ENCODE data around the genes BPIFC and ISX.

DNA sequence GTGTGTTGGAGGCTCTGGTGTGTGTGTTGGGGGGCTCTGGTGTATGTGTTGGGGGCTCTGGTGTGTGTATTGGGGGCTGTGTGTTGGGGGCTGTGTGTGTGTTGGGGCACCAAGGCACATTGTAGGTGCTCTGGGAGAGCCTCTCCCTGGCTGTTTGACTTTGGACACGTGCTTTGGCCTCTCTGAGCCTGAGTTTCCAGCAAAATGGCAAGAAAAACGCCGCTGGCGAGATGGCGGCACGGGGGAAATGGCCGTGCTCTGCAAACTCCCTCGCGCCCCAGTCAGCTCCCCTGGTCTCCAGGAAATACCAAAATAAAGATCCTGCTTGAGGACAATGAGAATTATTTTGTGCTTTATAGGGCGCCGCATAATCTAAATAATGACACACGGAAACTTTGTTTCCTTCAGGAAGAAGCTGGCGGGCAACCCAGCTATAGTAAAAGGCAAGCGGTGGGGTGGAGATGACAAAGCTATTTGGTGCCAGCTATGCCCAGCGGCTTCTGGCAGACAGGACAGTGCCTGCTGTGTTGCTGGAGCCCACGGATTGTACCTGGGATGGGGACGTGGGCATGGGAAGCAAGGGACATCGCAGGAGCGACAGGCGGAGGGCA lies 26.4 kb upstream of the RFPL3 start:
- RRBS, result no CpG with 5 or more reads among the region's 20 CpGs

DNA sequence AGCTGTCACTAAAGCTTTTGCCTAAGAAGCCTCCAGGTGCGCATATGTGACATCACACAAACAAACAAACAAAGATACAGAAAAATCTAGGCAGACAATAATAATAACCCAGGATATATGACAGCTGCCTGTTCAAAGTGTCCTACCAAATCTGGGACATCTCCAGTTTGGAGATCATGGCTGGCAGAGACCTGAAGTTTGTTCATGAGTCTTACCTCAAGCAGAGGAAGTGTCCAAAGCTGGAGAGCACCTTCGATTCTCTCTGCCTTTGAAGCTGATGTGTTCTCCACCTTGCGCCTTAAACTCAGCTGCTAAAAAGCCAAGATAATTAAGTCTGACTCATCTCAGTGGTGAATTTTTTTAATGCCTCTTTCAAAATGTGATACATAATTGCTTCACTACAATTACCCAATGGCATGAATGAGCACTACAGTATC lies at the start of gene BPIFC:
Gene BPIFC (minus strand): TSS at position 288 of the 437 bp plus-strand sequence.
- RRBS, result no CpG with 5 or more reads among the region's 3 CpGs

DNA sequence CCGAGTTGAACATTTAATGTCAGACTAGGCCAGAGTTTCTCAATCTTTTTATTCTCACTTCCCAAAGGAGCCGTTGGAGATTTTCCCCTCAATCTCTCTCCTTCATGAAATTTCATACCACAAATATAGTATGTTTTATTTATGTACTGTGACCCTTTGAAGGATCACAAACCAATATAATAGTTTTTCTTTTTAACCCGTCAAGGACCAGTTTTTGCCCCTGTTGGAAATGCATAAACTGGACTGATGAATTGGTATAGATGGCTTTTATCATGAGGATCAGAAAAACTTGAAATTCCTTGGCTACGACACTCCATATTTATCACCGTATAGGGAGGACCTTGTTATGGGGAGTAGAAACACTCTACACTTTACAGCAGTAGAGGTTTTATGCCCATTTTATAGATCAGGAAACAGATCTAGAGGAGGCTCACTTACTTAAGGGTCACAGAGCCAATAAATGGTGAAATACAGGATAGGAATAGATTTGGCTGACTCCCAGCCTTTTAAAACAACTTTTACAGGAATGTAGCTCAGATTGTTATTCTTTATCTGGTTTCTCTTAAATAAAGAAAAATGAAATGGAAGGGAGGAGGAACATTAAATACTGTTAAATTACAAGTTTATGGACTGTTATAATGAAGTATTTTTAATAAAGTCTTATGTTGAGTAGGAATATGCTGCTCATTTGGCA lies 14.6 kb downstream of the FBXO7 start:
- RRBS, result no CpG with 5 or more reads among the region's 5 CpGs

GRCh38 chr22:32528764-32529713 lies 54.4 kb downstream of the FBXO7 start:
- RRBS, result no CpG with 5 or more reads among the region's 24 CpGs

DNA sequence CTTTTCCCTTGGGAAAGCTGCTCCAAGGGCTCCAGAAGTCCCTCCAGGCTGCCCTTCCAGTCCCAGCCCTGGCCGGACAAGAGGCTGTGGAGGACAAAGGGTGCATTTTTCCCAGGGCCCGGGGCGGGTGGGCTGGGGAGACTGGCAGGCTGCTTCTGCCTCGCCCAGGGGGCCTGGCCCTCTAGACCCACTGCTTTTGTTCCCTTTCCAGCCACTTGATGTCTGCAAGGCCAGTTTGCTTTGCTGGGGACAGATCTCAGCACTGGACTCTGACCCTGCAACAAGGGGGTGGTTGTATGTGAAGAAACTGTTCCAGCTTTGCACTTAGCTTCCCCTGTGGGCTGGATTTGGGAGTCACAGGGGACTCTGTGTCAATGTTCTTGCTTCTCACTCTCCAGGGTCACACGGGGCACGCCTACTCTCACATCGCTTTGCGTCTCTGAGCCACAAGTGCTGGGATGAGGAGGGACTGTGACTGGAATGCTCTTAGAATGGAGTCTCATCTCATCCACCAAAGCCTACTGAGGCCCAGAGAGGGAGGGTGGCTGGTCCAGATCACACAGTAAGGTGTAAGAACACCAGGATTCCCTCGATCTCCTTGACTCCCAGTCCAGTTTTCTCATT lies 59.8 kb downstream of the FBXO7 start:
- RRBS, result no CpG with 5 or more reads among the region's 9 CpGs

DNA sequence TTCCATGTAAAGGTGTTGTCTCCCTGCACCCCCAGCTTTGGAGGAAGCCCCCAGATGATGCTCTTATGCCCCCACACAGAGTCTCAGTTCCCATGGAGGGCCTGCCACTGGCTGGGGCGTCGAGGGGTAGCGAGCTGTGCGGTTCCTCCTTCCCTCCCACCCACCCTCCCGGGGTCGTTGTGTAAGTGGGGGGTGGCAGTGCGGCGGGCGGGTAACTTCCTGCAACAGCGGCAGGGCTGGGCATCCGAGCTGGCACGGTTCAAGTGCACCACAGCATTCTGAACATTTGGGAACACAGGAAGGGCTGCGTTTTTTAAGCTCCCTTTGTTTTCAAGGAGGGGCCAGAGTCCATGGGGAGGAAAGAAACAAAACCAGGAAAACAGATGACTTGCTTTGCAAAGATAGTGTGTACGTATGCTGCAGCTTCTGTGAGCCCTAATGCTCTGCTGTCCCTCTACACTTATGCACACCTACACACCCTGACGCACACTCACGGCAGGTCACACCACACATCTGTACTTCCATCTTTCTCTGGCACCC lies 152.4 kb downstream of the FBXO7 start:
- RRBS, result no CpG with 5 or more reads among the region's 16 CpGs

DNA sequence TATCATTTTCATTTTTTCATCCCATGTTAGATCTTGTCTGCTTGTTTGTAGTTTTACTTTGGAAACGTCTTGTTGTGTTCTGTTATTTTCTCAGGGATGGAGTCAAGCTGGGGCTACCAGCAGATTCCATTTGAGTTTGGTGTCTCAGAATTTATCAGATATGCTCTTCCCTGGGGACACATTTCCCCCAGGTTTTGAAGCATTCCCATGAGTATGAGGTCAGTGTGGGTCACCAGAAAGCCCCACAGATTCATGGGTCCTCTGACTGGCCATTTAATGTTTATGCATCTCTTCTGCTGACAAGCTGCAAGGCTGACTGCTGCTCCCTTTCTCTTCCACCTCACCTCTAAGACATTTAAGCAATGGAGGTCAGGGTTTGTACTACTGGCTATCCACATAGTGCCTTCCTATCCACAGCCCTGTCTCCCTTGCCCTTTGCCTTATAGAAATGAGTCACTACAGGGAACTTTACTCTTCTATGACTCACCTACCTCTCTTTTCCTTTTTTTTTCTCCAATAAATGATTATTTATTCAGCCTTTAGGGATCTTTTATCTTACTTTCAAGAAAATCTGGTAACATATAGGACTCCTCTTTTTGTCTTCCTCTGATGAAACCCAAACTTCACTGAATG lies 106.1 kb upstream of the TIMP3 start:
- RRBS, result no CpG with 5 or more reads among the region's 1 CpG

GRCh38 chr22:32802509-32802875 lies 987 bp downstream of the TIMP3 start:
- RRBS, result no CpG with 5 or more reads among the region's 8 CpGs

DNA sequence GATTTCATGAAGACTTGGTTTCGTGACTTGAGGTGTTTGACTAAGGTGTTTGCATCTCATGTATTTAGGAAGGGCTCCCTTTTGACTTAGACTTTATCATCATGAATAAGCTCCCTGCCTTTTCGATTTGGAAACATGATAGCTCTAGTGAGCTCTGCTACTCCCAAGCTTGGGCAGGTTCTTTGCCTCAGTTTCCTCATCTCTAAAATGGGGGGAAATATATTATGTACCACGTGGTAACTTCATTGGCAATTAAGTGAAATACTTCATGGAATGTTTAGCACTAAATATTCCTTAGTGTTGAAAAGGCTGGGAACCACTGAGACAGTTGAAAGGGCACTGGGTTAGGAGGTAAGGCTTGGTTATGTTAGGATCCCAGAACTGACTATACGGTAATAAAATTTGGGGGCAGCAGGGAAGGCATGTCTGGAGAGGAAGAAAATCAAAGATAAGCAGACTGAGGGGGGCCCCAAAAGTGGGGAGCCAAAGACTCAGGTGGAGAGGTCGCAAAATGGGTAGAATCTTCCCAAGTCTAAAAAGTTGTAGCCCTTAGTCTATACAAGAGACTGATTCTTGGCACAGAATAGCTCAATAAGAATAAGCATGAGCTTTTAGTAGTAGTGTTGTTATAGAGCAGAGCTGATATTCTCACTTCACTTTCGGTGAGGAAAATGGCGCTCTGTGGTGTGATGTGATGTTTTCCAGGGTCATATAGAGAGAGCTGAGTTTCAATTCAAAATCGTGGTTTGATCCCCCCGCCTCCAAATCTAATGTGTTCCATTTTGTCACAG lies 9.5 kb downstream of the TIMP3 start:
- RRBS, result no CpG with 5 or more reads among the region's 9 CpGs

- RRBS, result no CpG with 5 or more reads among the region's 5 CpGs
Observed at GRCh38 chr22:32819367-32819848, 17.9 kb downstream of the TIMP3 start.

GRCh38 chr22:32826953-32827532 lies 25.5 kb downstream of the TIMP3 start:
- RRBS, result no CpG with 5 or more reads among the region's 7 CpGs

DNA sequence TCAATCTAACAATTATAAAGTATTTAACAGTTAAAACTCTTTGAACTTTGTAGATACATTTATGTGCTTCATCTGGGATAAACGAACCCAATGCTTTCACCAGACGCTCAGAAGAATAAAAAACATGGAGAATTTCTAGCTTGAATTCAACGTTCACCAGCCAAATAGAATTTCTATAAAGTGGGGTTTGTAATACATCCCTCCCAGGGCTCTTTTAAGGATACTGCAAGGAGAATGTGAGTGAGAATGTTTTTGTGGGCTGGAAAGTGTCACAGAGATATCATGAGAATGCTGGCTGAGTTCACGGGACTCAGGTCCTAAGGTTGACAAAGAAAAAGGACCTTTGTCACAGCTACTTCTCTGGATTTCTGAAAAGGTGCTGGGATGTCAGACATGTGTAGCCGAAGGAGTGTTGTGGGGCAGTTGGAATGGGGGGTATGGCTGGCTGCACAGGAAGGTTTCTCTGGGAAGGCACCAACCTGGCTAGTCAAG lies 54.4 kb downstream of the TIMP3 start:
- RRBS, result no CpG with 5 or more reads among the region's 5 CpGs

DNA sequence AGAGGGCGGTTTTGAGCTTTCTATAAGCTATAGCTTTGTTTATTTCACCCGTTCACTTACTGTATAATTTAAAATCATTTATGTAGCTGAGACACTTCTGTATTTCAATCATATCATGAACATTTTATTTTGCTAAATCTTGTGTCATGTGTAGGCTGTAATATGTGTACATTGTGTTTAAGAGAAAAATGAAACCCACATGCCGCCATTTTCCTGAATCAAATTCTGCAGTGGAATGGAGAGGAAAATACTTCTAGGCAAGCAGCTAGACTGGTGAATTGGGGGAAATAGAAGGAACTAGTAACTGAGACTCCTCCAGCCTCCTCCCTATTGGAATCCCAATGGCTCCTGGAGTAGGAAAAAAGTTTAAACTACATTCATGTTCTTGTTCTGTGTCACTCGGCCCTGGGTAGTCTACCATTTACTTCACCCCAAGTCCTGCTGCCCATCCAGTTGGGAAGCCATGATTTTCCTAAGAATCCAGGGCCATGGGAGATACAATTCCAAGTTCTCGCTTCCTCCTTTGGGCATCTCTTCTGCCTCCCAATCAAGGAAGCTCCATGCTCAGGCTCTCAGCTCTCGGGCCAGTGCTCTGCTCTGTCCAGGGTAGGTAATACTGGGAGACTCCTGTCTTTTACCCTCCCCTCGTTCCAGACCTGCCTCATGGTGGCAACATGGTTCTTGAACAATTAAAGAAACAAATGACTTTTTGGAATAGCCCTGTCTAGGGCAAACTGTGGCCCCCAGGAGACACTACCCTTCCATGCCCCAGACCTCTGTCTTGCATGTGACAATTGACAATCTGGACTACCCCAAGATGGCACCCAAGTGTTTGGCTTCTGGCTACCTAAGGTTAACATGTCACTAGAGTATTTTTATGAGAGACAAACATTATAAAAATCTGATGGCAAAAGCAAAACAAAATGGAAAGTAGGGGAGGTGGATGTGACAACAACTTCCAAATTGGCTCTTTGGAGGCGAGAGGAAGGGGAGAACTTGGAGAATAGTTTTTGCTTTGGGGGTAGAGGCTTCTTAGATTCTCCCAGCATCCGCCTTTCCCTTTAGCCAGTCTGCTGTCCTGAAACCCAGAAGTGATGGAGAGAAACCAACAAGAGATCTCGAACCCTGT lies 60.6 kb downstream of the TIMP3 start:
- RRBS, result no CpG with 5 or more reads among the region's 10 CpGs

GRCh38 chr22:33659009-33659171 lies 261.4 kb downstream of the LARGE1 start:
- RRBS, result no CpG with 5 or more reads among the region's 3 CpGs

DNA sequence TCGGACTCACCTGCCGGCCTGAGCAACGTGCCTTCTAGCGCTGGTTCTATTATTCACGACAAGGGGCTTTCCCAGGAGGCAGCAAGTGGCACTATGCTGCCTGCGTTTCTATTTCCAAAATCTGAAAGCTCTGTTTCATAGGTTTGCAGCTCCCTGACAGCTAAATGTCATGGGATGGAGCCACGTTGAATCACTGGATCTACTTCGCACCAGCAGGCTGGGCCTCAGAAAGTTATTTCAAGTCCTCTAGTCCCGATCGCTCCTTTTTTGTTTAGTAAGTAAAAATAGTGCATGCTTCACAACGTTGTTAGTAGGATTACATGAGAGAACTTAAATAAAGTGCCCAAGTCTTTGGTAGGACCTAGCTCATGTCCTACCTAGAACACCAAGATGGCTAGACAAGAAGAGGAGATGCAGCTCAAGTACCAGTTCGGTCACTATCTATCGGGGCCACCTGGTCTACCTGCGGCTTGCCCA lies 52.8 kb downstream of the LARGE1 start:
- RRBS, result no CpG with 5 or more reads among the region's 14 CpGs

- RRBS, result no CpG with 5 or more reads among the region's 11 CpGs
Observed at GRCh38 chr22:33917799-33918438, 2.4 kb downstream of the LARGE1 start.

- RRBS, result no CpG with 5 or more reads among the region's 6 CpGs
Observed at GRCh38 chr22:35065623-35066507, at the start of gene ISX. Gene ISX, plus strand, starts transcription at chr22:35066158.

- RRBS, result no CpG with 5 or more reads among the region's 5 CpGs
Observed at GRCh38 chr22:35316839-35317012, 17.0 kb downstream of the TOM1 start.

- RRBS, result no CpG with 5 or more reads among the region's 32 CpGs
Observed at GRCh38 chr22:35328035-35329009, 28.6 kb downstream of the TOM1 start.